Tibial artery (tissue), 1 donor: ENCODE measurements around a stretch of chr13.

DNA sequence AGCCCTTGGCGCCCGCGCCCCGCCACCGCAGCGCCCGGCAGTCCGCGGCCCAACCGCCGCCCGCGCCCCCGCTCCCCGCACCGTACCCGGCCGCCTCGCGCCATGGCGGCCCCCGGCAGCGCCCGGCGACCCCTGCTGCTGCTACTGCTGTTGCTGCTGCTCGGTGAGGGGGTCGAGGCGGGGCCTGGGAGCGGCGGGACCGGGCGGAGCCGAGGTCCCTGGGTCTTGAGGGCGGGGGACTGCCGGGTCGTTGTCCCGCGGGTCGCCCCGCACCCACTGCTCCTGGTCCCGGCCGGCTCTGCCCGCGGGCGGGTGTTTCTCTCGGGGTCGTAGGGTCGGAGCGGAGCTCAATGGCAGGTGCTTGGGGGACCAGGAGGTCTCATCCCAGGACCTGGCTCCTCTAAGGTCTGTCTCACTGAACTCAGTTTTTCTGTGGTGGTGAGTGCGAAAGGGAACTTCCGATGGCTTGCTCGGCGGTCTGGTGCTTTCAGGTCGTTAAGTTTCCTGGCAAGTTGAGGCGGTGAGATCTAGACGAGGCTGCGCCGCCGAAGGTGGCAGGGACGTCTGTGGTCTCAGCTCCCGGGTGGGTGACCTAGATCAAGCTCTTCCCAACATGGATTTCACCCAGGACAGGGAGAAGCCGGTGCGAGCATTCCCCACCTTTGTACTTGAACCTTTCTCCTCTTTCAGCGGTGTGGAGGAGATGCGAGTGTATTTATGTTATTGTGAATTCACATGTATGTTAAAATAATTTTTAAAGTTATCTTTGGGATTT lies 481 bp downstream of the LAMP1 start:
- PRO-cap: no peak

- PRO-cap: no peak
Observed at GRCh38 chr13:113396331-113396801, 32.4 kb upstream of the GRTP1 start.

DNA sequence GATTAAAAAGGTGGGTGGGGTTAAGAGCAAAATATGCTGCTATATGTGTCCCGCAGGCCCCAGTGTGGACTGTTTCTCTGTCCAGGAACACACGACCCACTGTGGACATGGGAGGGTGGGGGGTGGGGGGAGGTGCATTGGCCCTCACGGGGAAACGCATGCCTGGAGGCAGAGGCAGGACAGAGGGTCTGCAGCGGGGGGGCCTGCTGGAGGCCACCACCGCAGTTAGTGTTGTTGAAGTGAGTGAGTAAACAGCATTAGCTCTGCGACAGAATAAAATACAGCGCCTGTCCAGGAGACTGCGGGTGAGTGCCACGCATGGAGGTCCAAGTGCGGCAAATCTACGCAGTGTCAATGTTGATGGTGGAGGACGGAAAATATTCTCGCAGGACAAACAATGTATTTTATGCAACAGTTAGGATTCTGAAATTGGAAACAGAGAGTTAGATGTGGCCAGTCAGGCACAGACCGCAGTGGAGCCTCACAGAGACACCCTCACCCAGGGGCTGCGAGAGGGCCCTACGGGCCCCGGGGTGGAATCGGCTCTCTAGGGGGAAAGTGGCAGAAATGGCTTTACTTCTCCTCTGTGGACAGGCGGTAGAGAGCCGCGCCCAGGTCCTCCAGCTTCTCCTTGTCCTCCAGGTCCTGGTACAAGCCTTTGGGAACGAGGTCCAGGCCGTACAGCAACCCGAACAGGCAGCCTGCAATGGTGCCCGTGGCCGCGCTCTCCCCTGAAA lies 30.9 kb downstream of the ADPRHL1 start:
- PRO-cap: no peak

- PRO-cap: no peak
Observed at GRCh38 chr13:113437368-113438106, 15.8 kb downstream of the ADPRHL1 start.

GRCh38 chr13:113588208-113589136 lies 3.9 kb downstream of the TFDP1 start:
- PRO-cap: no peak

GRCh38 chr13:113639697-113640460 lies 18.1 kb downstream of the ATP4B start:
- PRO-cap: no peak

GRCh38 chr13:113759615-113760205 lies 684 bp downstream of the TMEM255B start:
- PRO-cap: no peak

DNA sequence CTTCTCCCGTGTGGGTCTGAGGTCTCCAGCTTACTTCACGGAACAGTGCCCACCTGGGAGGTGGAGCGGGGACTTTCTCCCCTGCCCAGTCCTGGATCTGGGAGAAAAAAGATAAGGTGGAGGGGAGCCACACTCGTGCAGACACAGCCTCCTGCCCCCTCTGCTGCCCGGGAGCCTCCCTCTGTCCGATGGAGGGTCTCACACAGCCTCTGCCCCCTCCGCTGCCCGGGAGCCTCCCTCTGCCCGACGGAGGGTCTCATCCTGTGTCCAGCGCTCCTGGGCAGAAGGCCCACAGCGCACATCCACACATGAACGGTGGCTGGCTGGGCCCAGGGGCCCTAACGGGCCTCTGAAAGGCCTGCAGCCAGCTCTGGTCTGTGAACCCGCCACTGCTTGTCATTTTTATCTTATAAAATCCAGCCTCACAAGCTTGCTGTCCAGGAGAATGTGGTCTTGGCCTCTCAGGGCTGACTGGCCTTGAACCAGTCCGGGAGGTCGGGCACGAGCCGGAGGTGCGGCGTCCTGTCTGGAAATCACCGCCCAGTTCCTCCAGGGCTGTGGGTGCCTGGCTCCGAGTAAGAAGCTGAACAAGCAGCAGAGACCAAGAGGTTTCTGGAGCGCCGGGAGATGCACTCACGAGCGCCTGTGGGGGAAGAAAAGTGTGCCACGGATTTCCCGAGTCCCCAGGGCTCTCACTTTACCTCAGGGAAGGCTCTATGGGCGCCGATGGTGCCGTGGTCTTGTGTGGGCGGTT lies 50.3 kb downstream of the GAS6 start:
- PRO-cap: no peak

- PRO-cap: no peak
Observed at GRCh38 chr13:113834145-113834799, 29.6 kb downstream of the GAS6 start.

DNA sequence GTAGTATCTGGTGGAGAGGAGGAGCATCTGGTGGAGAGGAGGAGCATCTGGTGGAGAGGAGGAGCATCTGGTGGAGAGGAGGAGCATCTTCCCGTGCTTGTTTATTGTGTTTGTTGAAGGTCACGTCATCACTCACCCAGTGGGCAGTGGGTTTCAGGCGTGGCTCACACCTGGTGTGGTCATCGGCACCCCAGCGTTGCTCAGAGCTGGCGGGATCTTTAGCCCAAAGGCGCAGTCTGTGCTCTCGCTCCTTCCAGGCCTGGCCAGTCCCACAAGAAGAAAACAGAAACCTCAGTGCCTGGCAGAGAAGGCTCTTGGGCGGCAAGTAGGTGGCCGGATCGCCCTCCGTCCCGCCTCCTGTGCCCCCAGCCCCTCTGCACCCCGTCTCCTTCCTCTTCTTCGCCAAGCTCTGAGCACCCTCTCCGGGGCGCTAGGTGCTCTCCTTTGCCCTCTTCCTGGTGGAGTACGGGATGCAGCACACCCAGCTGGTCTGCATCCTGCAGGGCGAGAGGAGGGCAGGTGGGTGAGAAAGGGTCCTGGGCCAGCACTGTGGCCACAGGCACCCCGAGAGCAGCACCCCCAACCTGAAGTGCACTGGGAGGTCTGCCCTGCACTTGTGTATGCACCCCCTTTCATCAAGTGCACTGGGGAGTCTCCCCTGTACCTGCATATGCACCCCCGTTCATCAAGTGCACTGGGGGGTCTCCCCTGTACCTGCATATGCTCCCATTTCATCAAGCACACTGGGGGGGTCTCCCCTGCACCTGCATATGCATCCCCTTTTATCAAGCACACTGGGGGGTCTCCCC lies 17.3 kb downstream of the C13orf46 start:
- PRO-cap: no peak

DNA sequence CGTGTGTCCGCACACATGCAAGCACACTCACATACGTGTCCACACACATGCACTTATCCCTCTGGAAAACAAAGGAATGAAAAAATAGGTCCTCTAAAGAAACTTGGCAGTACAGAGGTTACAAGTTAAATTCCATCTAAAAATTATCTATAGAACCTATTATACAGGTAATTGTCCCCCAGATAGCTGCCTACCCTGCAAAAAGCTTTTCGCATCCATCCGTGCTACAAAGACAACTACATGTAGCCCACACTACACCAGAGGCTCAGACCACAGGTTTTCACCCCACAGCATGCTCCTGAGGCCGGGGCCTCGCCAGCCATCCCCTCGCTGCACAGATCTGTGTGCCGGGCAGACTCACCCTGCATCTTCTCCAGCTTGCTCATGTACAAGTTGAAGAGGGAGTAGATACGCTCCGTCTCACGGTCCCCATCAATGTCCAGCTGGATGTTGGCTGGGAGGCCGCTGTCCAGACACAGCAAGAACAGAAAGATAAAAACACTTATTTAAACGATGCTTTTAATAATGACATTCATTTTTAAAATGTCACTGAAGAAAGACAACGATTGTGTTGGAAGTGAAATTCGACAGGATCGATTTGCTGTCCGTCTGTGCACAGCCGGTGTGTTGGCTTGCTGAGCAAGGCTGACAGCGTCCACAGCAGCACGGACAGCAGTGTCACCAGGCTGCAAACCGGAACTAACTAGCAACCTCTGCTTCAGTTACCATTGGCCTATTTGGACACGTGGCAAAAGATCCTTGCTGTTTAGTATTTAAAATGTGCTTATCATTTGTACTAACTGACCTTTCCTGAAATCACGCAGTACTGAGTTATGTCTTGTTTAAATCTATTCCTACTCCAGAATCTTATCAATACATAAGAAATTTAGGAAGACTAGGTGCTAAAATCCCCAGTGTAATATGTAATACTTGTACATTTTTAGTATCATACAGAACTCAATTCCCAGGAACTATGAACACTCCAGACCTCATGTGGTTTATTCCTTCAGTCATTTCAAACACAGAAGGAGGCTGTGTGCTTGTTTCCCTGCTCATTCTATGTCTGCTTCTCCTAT lies 18.6 kb upstream of the C13orf46 start:
- PRO-cap: no peak

GRCh38 chr13:114012438-114013221 lies 38.8 kb upstream of the C13orf46 start:
- PRO-cap: no peak

DNA sequence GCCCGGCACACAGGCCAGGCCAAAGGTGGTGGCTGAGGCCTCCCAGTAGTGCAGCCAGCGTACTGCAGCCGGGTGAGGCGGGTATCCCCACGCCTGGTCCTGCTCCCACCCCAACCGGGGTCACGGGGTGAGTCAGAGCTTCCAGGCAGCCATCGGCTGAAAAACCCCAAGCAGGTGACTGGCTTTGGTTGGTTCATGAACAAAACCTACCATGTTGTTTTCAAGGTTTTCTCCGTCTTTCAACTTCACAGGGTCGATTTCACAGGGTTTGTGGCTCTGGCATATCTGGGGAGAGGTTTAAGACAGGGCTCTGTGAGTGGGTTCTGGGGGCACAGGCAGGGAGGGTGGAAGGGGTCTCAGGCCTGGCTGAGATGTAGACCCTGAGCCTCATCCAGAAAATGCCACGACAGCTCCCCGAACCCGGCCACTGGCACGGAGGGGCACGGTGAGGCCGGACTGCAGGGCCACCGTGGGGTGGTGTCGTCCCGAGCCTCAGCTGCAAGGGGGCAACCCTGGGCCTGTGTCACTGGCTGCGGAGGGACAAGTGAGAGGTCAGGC lies 42.2 kb upstream of the C13orf46 start:
- PRO-cap: no peak

DNA sequence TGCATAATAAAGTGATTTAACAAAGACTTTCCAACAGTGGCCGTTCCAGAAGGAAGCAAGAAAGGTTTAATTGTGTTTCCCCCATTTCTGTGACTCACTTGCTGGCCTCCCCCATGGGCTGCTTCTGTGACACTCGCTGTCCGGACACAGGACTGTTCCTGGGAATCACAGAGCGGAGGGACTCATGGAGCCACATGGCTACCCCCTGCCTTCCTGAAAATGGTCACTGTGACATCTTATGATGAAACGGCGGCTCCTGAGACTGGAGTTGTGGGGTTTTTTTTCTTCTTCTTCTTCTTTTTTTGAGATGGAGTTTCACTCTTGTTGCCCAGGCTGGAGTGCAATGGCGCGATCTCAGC lies 62.4 kb upstream of the C13orf46 start:
- PRO-cap: no peak

DNA sequence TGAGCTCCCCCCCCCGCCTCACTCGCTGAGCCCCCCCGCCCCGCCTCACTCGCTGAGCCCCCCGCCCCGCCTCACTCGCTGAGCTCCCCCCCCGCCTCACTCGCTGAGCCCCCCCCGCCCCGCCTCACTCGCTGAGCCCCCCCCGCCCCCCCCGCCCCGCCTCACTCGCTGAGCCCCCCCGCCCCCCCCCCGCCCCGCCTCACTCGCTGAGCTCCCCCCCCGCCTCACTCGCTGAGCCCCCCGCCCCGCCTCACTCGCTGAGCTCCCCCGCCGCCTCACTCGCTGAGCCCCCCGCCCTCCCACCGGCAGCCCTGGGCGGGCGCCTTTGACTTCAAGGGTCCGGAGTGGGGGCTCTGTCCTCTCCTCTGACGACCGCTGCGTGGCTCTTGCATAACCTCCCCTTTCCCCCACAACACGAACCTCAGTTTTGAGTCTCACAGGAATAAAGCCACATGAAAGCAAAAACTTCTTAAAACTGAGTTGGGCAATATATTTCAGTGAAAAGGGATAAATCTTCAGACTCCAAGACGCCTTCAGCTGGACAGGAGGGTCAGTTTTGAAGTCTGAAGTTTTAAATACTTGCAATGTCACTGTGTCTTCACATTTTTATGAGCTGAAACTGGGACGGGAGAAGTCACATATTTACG lies 70.5 kb upstream of the C13orf46 start:
- PRO-cap: no peak

DNA sequence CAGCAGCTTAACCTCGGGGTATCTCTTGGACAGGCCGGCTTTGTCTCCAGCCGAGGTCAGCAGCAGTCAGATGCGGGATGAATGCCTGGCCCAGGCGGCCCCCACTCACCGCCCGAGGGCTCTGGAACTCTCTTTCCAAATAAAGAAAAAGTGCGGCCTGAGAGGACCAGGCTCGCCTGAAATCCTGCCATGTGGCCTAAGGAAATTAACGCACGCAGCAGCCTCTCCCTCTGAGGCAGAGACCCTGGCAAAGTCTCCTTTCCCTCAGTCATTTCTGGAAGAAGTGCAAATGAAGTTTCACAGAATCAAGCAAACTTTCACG lies 67.7 kb downstream of the RASA3 start:
- PRO-cap: no peak

- PRO-cap: no peak
Observed at GRCh38 chr13:114122129-114122675, 10.2 kb downstream of the RASA3 start.

DNA sequence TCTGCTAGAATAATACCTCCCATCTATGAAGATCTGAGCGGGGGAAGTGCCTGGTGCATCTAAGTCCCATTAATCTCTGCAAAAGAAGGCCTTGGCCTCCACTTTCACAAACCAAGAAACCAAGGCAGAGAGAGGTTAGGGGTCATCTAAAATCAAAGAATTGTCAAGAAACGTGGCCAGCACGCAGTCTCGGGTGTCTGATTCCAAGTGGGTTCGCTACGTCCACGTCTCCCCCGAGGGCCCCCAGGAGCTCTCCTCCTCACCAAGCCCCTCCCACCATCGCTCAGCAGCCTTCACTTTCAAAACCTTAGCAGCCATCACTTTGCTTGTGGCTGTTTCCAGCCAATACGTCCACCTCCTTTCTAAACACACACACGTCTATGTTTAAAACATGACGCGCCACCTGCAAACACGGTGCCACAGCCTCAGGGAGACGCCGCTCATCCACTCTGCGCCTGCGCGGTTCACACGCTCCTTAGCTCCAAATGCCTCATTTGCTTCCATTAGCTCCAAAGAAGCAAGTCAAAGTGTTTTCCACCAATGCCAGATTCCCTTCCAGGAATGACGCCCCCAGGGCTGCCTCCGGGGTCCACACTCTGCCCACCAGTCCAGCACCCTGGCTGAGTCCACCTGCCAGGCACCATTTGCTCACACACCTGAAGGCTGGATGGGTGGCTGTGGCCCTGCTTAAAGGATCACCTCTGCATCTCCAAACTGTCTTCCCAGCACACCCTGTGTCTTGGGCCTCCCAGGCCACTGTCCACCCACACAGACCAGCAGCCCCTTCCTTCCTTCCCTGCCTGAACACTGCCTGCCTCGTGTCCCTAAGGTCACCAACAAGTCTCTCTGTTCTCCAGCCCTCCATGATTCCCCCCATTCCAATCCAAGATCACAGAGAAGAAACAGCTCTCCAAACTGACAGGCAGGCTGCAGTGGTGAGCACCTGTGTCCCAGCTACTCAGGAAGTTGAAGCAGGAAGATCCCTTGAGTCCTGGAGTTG lies 5.4 kb downstream of the RASA3 start:
- PRO-cap: no peak

DNA sequence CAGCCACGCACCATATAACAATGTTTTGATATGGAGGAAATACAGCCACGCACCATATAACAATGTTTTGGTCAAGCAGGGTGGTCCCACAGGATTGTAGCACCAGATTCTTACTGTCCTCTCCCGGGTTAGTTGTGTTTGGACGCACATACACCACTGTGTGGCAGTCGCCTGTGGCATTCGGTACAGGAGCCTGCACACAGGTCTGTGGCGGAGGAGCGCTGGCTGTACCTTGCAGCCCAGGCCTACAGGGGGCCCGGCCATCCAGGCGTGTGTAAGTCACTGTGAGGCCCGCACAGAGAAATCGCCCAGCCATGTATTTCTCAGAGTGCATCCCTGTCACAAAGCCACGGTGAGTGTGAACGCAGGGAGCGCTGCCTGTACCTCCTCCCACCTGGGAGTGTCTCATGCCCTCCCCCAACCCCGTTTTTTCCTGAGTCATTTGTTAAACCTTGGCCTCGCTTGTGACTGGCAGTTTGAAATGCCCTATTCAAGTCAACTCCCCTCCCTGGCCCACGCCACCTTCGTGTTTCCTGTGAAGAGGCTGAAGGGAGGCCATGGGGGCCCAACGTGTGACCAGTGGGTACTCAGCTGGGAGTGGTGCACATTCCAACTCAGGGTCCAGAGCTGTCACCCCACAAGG lies 11.4 kb upstream of the RASA3 start:
- PRO-cap: no peak

GRCh38 chr13:114150854-114151342 lies 18.5 kb upstream of the RASA3 start:
- PRO-cap: no peak